SJSA1 (cell line): ENCODE measurements around the genes CHRNA1, HOXD4 and TTC30A.

DNA sequence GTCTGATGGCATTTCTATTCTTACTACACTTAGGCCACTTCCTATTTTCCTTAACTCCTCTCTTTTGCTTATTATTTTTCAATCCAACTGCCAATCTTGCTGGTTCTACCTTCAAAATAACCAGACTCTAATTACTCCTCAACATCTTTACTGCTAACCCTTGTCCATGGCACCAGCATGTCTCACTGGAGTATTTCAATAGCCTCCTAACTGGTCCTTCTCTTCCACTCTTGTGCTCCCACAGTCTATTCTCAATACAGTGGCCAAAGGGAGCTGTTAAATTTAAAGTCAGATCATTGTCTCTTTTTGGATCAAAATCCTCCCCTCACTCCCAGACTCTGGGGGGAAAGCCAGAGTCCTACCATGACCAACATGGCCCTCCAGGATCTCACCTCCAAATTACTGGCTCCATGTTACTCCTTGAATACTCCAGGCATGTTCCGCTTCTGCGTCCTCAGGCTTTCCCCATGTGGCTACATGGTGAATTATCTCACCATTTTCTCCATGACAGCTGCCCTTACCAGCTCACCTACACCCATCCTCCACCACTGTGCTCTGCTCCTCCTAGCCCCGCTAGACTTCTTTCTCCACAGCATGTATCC is 29.1 kb upstream of the WIPF1 start:
- RAMPAGE, long total RNA: no peak

DNA sequence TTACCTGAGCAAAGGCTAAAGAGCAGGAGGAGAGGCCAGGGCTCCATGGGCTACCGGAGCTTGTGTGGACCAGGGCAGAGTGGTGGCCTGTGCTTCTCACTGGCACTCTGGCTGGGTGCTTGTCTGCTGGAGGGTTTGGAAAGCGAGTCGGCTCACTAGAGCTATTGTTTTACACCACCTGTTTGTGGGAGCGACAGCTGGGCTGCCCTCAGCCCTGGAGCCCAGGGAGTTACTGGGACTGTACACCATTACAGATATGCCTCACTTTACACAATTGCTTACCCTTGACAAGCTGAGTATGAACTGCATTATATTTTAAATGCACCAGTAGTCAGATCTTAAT is at the start of gene CHRNA1:
Gene CHRNA1 (minus strand): TSS at position 125 of the 343 bp plus-strand sequence.
- RAMPAGE, long total RNA: no peak

DNA sequence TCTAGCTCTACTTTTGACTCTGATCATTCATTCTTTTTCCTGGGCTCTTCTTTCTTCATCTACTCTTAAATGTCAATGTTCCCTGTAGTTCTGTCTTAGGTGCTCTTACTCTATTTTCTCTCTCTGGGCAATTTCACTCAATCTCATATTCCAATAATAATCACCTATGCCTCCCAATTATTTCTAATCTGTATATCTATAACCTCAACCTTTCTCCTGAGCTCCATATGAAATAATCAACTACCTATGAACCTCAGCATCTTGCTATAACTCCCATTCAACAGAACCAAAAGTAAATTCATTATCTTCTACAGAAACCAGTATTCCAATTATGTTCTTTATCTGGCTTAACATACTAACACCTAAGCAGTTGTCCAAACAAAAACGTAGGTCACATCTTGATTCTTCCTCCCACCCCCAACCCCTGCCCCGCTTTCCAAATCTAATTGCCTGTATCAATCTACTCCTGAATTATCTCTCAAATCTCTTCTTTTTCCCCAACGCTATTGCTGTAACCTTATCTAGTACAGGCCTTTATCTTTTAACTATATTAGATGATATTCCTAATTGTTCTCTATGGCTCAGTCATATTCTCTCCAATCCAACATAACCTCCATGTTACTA is 48.8 kb downstream of the LNPK start:
- RAMPAGE, long total RNA: no peak

- RAMPAGE, long total RNA: no peak
Measured at GRCh38 chr2:176088268-176088952, 4.1 kb upstream of the HOXD13 start.

DNA sequence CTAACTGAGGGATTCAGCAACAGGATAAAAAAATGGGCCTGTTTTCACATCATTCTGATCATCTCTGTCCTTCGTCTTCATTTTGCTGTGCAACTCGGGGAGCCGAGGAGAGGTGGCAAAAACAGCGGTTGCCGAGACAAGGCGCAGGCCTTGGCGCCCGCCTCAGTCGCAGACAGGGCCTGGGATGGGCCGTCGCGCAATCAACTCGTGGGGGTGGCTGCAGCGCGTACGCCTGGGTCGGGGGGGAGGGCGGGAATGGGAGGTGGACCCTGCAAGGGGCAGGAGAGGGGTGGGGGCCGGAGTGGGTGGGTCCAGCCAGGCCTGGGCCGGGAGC is 322 bp upstream of the HOXD13 start:
- RAMPAGE, long total RNA: no peak

GRCh38 chr2:176096189-176096974 is 3.2 kb upstream of the HOXD12 start:
- RAMPAGE, long total RNA: no peak

DNA sequence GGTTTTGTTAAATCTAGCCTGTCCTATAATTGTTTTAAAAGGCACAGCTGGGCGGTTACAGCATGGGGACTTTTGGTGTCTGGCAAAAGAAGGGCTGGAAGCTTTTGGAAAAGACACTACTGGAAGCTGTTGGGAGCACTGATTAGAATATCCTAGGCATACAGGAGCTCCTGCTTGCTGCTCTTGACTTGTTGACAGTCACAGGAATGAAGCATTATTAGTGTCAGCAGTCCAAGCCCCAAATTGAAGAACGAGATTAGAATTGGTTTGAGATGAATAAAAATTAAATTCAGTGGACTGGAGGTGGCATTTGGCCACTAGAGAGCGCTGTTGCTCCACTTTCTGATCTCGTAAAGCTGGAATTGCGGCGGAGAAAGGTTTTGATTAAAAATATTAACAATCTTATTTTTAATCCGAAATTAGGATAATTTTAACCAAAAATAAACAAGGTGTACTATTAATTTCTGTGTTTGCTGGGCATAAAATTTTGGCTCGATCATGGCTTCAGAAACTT is 2.6 kb upstream of the HOXD8 start:
- RAMPAGE, long total RNA: no peak

DNA sequence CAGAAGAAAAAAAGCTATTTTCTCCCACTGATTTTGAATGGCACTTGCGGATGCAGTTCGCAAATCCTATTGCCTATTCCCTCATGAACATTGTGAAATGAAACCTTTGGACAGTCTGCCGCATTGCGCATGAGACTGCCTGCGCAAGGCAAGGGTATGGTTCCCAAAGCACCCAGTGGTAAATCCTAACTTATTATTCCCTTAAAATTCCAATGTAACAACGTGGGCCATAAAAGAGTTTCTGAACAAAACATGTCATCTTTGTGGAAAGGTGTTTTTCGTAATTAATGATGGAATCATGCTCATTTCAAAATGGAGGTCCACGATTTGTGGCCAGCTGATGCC is 8.4 kb downstream of the HOXD8 start:
- RAMPAGE, long total RNA: no peak

GRCh38 chr2:176151078-176151765 is at the start of gene HOXD4:
Gene HOXD4 (plus strand): TSS chr2:176151550.
- RAMPAGE, long total RNA: no peak

DNA sequence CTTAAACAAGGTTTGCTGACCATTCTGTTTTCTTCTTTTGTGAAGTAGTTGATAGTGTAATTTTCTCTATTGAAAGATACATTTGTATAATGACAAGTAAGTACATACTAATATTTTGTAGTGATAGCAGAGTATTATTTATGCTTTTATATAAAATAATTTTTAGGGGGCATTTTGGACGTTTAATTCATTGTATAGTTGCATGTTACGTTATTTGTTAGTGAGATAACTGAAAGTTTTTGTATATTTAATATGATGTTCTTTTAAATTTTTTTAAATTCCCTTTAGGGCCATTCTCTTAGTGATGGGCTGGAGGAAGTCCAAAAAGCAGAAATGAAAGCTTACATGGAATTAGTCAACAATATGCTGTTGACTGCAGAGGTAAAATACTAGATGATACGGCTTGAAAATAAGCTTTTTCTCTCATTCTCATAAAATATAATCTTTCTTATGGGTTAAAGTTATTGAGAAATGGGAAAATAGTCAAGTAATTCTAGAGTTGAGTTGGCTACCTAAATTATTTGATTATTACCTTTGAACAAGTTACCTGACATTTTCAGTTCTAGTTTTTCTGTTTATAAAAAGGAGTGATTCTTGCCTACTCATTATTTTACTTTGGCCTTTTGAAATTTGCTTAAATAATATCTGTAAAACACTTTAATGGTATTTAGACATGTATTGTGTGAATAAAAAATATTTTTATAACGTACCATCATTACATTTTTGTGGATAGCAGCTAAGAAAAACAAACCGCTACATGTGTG is 58.9 kb downstream of the MTX2 start:
- RAMPAGE, long total RNA: no peak

- RAMPAGE, long total RNA: no peak
Measured at GRCh38 chr2:176637243-176638619, 368.5 kb downstream of the MTX2 start.

- RAMPAGE, long total RNA: no peak
Measured at GRCh38 chr2:176643678-176644140, 374.5 kb downstream of the MTX2 start.

GRCh38 chr2:177117344-177117696 is 95.3 kb upstream of the HNRNPA3 start:
- RAMPAGE, long total RNA: no peak

DNA sequence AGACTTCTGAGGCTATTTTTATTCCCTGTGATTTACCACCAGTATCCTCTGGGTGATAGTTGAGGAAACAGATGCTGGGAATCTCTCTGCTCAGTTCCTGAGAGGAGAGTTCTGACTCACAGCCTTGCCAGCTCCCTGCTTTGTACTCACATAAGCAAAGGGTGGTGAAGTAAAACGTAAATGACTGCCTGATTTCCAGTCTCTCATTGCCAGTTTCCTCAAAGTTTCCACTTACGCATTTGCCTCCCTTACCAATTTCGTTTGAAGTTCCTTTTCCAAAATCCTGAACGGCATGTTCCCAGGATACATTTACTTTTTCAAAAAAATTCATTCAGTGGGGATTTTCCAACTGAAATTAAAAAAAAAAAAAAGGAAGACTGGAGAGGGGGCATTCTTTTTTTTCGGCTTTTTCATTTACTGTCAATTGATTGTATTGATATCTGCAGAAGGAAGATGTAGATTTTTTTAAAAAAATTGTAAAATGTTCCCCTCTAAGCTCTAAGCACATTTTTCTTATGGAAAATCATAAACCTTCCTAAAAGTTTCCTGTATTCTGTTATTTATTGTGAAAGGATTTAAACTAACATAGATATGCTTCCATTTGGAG is 69.0 kb upstream of the HNRNPA3 start:
- RAMPAGE, long total RNA: no peak

DNA sequence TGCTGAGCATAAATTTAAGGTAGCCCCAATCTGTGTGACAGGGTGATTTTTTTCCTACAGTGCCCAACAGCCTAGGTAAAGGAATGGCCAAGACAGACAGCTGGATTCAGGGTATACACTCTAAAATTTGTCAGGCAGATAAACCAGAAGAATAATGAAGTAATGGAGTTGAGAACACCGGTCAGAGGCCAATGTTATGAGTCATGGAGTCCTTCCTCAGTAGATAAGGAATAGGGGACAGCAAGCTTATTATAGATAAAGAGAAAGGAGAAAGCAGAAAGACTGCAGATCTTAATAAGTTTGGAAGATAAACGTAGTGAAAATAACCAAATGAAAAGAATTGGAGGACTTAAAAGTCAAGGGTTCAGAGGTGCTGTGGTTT is 63.5 kb upstream of the NFE2L2 start:
- RAMPAGE, long total RNA: no peak

DNA sequence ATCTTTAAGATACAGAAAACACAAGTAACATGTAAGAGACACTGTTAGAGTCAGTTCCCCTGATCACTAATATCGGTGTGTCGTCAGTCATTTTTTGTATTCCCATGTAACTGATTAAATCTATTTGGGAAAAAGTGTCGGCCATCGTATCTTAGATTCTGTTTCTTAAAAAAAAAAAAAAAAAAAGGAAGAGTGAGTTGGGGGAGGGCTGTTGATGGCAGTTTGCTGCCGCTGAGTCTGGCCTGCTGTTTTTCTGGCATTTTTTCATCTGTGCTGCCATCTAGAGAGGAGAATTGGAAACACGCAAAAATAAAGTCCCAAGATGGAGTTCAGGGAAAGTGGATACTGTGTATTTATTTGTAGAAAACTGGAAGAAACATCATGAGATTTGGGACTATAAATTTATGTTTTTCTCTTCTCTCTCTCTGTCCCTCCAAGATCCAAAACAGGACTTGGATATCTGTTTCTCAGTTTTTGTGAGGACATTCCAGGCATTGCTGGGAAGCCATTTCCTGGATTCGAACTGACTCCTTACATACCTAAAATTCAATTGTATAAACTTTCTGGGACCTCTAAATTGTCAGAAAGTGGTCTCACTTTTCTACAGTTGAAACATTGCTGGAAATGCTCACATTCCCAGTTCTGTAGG is 60.2 kb upstream of the AGPS start:
- RAMPAGE, long total RNA: no peak

- RAMPAGE, long total RNA: no peak
Measured at GRCh38 chr2:177618183-177619196, at the start of gene TTC30A. Gene TTC30A (minus strand): TSS chr2:177618742.

GRCh38 chr2:178484459-178485166 is 4.4 kb downstream of the PLEKHA3 start:
- RAMPAGE, long total RNA: no peak

GRCh38 chr2:178572231-178572709 is 92.0 kb downstream of the PLEKHA3 start:
- RAMPAGE, long total RNA: no peak

GRCh38 chr2:178799004-178799444 is 8.2 kb downstream of the TTN start:
- RAMPAGE, long total RNA: no peak